Mesenchymal stem cell of adipose (primary cell): ENCODE results near the genes POTEB2, CYFIP1, TUBGCP5 and NDN.

- CAGE, long polyA plus RNA, result no peak
Observed at GRCh38 chr15:20247679-20248054, 293.9 kb downstream of the GOLGA6L6 start.

DNA sequence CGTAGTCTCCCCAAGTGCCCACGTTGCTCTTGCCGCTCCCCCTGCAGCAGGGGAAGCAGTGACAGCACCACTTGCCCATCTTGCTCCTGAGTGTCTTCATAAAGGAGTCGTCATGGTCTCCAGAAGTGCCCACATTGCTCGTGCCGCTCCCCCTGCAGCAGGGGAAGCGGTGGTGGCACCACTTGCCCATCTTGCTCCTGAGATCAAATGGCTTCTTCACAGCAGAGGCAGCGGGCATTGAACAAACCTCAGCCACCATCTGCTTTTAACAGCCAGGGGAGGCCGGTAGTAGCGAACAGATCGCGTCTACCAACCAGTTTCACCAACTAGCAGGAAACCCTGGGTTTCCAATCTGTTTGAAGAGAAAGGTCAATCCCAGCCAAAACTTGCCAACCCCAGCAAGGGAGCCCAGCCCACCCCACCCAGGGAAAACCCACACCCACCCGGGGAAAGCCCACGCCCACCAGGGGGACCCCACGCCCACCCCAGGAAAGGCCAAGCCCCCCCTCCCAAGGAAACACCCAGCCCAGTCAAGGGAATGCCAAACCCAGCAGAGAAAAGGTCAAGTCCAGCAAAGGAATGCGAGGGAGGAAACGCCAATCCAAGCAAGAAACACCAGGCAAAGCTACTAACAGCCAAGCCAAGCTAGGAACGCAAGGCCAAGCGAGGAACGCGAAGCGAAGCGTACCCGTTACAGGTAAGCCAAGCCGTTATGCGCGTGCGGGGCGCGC, at the start of gene POTEB2:
Gene POTEB2, minus strand, starts transcription at position 292 of the 731 bp plus-strand sequence.
- CAGE, long polyA plus RNA, result no peak

- CAGE, long polyA plus RNA, result no peak
Observed at GRCh38 chr15:22827661-22828369, 10.7 kb upstream of the NIPA2 start.

DNA sequence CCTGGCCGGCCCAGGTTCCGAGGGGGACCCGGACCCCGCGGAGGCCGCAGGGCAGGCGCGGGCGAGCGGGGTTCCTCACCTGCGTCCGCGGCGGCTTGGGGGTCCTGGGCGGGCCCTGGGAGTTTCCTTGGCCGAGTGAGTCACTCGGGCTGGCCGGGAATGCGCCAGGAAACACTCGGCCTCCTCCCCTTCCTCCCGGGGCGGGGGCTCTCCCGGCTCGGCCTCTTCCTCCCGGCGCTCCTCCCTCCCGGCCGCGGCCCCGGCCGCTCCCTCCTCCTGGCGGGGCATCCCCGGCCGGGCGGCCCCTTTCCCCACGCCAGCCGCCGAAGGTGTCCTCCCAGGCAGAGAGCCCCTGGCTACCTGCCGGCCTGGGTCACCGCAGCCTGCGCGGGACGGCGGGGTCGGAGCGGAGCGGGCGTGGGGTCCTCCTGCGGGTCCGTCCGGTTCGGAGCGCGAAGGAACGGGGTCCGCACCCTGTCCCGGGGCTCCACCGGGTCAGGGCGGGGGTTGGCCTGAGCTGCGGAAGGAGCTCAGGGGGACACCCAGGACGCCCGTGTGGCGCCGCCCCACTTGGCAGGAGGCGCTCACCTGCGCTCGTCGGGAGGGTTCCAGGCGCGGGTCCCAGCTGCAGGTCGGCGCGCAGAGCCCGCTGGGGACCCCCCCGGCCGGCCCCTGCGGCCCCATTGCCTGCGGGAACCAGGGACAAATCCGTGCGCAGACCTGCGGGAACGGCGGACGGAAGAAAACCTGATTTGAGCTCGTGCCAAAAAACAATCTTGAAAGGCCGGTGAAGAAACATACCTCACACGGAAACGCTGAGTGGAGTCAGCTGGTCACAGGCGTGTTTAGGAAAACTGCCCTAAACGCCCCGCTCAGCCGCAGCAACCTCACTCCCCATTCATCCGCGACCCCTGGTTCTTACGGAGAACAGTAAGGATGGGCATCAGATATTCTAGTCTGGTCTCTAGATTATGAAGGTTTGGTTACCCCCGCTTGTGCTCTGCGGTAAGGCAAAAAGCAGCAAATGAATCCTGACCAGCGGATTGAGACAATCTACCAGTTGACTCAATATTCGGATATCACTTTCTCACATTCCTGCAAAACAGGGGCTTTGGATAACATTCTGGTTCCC, at the start of gene CYFIP1:
Gene CYFIP1, minus strand, starts transcription at position 161 of the 1,132 bp plus-strand sequence.
- CAGE, long polyA plus RNA, result no peak

- CAGE, long polyA plus RNA, result no peak
Observed at GRCh38 chr15:23038583-23039828, at the start of gene TUBGCP5. TSS of gene TUBGCP5 (minus strand) at chr15:23039569.

- CAGE, long polyA plus RNA, result no peak
Observed at GRCh38 chr15:23395083-23395534, 40.6 kb downstream of the GOLGA8S start.

DNA sequence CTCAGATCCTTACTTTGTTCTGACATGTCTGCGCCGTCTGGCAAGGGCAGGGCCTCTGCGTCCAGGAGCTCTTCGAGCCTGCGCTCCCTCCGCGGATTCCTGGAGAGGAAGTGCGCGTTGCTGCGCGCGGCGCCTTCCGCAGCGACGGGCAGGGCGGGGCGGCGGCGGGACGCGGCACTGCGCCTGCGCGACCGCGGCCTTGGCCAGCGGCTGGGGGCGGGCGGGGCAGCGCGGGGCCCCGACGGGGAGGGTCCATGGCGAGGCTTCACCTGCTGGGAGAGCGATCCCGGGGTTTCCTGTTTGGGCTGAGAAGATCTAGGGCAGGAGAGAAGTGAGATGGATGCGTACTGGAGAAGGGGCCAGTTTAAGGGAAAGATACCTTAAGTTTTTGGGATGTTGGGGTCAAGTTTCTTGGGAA, at the start of gene NDN:
Gene NDN, minus strand, starts transcription at position 114 of the 418 bp plus-strand sequence.
- CAGE, long polyA plus RNA, result no peak

- CAGE, long polyA plus RNA, result no peak
Observed at GRCh38 chr15:25099254-25099726, 144.5 kb downstream of the SNRPN start.

DNA sequence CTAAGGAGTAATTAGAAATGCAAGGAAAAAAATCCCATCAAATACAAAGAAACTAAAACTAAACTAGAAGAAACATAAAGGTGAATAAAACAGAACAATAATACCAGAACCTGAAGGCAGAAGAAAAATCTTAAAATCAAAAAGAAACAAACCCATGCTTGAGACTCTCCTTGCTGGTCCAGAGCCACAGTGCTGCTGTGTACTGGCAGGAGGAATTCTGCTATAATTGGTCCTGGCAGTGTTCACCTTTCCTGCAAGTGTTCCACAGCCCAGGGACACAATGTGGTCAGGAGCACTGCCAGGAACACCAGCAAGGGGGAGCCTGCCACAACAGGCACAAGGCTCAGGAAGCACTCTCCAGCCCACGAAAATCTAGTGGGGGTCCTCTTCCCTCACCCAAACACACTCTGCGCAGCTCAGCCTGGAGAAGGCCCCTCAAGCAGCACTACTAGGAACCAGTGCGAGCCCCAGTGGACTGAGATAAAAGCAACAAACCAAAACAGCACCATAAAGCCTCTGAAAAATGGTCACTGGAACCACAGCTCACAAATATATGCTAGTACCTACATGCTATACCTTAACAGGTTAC, 92.9 kb downstream of the UBE3A start:
- CAGE, long polyA plus RNA, result no peak

- CAGE, long polyA plus RNA, result no peak
Observed at GRCh38 chr15:25481131-25482065, 42.6 kb upstream of the UBE3A start.

- CAGE, long polyA plus RNA, result no peak
Observed at GRCh38 chr15:25568947-25569173, 130.0 kb upstream of the UBE3A start.

DNA sequence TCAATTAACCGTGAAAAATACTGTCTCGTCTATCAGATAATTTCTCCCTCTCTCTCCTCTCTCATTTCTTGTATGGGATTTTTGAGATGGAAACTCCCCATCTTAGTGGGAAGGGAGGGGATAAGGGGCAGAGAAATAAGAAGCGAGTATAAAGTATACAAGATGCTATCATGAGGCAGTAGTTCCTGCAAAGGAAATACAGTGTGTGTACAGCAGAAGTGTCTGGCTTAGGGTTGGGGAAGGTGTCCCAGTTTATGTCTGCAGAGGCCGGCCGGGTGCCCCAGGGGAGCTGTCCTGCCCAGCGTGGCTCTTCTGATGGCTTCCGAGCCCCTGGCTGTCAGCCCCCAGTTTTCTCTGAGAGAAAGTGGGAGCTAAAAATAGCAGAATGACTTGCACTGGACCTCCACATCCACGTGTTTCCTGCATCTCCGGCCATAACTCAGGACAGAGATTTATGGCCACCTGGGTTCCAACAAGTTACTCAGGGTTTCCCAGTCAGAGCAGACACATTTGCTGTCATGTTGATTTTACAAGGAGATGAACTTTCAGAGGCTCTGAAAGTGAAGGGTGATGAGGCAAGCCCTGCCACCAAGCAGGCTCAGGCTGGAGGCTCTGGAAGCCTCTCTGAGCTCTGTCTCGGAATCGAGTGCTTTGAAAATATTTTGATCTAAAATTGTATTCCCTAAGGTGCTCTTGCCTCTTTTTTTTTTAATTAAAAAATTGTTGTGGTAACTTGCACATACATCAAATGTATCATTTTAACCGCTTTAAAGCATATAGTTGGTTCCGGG, 192.0 kb downstream of the ATP10A start:
- CAGE, long polyA plus RNA, result no peak

DNA sequence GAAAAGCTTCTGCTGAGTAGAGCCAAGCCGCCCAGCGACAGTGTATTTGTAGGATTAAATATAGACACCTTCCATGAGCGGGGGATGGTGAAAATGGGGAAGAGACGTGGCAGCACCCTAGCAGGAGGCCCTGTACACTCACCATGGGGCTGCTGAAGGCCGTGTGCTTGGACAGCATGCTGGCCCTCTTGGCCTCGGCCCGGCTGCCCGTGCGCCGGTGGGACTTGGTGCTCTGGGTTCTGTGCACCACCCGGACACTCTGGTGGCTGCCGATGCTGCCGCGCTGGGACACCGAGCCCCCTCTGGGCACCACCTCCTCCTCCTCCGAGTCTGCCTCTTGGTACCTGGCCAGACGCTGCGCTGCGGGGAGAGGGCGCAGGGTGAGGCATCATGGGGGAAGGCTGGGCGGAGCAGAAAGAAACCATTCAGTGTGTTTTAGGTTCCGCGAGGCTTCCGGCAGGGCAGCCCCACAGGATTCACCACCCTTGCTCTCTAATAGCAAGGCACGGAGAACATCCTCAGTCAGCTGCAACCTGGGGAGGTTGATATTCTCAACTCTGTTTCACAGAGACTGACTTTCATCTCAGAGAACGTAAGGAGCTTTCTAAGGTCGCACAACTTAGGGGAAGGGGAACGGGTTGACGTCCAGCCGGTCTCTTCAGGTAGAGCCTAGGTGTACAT, 144.9 kb downstream of the ATP10A start:
- CAGE, long polyA plus RNA, result no peak

GRCh38 chr15:25900897-25901478, 37.9 kb upstream of the ATP10A start:
- CAGE, long polyA plus RNA, result no peak

DNA sequence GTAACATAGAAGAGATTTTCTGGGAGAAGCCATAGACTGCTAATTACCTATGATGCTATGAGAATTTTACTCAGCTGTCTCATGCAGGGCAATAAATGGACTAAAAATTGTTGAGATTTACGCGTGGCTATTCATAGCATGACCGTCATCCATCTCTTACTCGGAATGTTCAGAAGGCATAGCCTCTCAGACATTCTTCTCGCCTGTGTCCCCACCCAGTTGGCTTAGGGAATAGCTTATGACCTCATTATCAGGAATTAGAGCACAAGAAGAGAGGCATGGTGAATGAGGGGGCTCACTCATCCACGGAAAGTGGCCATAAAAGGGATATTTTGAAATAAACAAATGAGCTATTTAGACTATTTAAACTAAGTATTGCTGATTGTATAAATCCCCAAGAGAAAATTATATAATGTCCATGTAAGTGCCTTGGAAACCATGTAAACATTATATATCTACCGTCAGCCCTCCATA, 108.0 kb upstream of the ATP10A start:
- CAGE, long polyA plus RNA, result no peak

GRCh38 chr15:27070970-27071492, 100.0 kb downstream of the GABRG3 start:
- CAGE, long polyA plus RNA, result no peak

DNA sequence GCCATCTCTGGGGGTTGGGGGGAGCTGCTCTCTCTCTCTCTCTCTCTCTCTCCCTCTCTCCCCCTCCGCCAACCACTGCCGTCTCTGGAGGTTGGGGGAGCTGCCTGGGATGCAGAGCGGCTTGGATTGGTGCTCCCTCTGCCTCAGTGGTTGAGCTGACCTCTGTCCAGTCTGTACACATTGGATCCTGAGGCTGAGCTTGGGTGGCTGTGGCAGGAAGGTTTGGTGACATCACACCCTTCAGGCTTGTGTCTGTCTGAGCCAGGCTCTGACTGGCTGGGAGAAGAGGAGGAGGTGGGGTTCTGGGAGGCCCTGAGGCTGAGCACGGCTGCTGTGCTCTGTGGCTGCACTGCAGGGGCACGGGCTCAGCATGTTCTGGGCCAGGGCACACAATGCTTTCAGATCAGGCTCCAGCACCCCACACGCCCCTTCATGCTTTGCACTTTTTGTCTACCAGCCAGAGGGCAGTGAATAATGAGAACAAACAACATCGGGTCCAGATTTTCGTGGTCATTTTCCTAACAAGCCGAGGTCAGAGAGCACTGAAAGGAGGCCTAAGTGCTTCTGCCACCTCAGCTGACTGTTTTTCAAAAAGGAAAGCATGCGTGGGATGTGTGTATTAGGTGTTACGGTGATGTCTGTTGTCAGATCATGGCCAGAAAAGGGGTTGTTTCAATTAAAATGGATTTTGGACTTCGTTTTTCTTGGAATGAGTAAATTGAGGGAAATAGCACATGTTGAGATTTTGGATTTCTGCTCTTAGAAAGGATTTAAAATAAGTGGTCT, 99.3 kb downstream of the APBA2 start:
- CAGE, long polyA plus RNA, result no peak

GRCh38 chr15:29268938-29269517, 594 bp downstream of the NSMCE3 start:
- CAGE, long polyA plus RNA, result no peak

DNA sequence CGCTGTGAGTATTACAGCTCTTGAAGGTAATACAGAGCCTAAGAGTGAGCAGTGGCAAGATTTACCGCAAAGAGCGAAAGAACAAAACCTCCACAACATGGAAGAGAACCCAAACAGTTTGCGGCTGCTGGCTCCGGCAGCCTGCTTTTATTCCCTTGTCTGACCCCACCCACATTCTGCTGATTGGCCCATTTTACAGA, 80.6 kb downstream of the ENTREP2 start:
- CAGE, long polyA plus RNA, result no peak

DNA sequence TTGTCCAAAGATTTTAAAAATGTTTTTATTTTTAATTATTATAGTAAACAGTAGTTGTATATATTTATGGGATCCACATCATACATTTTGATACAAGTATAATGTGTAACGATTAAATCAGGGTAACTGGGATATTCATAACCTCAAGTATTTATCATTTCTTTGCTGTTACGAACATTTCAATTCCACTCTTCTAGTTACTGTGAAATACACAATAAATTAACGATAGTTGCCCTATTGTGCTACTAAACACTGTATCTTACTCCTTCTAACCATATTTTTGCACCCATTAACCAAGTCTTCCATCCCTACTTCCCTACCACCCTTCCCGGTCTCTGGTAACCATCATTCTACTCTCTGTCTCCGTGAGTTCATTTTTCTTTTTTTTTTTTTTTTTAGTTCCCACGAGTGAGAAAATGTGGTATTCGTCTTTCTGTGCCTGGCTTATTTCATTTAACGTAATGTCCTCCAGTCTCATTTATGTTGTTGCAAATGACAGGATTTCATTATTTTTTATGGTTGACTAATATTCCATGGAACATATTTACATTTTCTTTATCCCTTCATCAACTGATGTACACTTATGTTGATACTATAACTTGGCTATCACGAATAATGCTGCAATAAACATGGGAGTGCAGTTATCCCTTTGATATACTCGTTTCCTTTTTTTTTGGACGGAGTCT, 31.8 kb downstream of the TJP1 start:
- CAGE, long polyA plus RNA, result no peak